SUDHL5 (cell line): ENCODE measurements around the genes CNOT1, CDH11 and CMTM3.

GRCh38 chr16:58620717-58621613, 8.7 kb downstream of the CNOT1 start:
- PRO-cap: no peak

- PRO-cap: bidirectional peak, plus-strand start at chr16:58630221, minus-strand start at chr16:58629826; unidirectional peak, minus-strand start at chr16:58630314; unidirectional peak, minus-strand start at chr16:58630523
Observed at GRCh38 chr16:58629710-58630921, at the start of gene CNOT1. CNOT1 (minus strand) TSS chr16:58629826.

GRCh38 chr16:58707138-58707846, 22.7 kb upstream of the SLC38A7 start:
- PRO-cap: no peak

GRCh38 chr16:58730768-58731080, 3.4 kb downstream of the GOT2 start:
- PRO-cap: no peak

GRCh38 chr16:64251597-64252056, 870.2 kb downstream of the CDH11 start:
- PRO-cap: no peak

- PRO-cap: no peak
Observed at GRCh38 chr16:64409800-64410176, 712.1 kb downstream of the CDH11 start.

- PRO-cap: no peak
Observed at GRCh38 chr16:64998454-64999253, 123.2 kb downstream of the CDH11 start.

GRCh38 chr16:65120566-65121595, 982 bp downstream of the CDH11 start:
- PRO-cap: no peak

DNA sequence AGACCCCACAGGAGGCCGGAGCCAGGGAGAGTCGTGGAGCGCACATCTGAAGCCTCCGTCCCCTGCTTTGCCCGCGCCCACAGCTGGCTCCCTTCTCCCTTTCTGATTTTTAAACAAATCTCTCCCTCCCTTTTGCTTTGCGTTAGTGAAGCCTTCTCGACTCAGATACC, 382 bp downstream of the CDH11 start:
- PRO-cap: no peak

DNA sequence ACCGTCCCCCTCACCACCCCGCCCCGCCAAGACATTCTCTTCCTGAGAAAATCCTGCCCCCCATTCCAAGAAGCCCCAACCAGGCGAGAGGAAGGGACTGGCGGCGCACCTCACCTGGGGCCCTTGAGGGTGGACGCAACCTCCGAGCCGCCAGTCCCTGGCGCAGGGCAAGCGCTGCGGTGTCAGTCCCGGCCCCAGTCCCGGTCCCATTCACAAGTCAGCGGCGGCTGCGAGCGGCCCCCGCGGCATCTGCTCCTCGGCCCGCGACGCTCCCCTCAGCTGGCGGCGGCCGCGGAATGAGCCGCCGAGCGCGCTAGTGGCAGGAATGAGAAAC, at the start of gene CDH11:
Gene CDH11 (minus strand): TSS at position 298 of the 334 bp plus-strand sequence.
- PRO-cap: no peak

GRCh38 chr16:65176507-65177188, 54.8 kb upstream of the CDH11 start:
- PRO-cap: no peak

DNA sequence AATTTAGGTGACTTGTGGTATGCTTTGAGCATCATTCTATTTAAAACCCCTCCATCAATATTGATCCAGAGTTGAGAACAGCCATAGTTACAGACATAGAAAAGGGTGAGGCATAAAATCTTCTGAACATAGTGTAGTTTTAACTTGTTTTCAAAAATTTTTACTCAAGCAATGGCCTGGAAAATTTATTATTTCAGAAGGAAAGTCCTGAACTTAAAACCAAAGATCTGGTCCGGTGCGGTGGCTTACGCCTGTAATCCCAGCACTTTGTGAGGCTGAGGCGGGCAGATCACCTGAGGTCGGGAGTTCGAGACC, 66.0 kb upstream of the CDH11 start:
- PRO-cap: no peak

DNA sequence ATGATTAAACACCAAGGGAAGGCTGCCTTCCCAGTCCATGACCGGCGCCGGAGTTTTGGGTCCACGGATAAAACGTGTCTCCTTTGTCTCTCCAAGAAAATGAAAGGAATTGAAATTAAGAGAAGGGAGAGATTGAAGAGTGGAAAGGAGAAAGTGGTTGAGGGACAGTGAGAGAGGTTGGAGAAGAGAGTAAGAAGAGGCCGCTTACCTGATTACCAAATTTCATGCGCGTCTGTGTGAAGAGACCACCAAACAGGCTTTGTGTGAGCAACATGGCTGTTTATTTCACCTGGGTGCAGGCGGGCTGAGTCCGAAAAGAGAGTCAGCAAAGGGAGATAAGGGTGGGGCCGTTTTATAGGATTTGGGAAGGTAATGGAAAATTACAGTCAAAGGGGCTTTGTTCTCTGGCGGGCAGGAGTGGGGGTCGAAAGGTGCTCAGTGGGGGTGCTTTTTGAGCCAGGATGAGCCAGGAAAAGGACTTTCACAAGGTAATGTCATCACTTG, 112.9 kb upstream of the CDH11 start:
- PRO-cap: no peak

- PRO-cap: no peak
Observed at GRCh38 chr16:65965605-65965922, 400.9 kb upstream of the CDH5 start.

DNA sequence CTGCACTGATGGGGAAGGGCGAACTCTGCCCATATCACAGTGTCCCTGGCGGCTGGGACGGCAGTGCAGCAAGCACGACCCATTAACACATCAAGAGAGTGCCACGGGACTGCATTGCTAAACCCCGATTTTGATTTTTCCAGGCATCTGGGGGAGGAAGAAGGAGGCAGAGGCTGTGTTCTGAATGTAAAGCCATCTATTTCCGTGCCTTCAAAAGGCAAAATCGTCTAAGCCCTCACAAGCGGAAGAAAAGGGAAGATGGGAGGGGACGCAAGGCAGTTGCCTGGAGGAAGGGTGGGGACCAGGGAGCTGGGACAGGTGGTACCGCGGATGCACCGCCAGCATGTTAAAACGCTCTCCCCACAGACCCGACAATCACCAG, 238.9 kb upstream of the CDH5 start:
- PRO-cap: no peak

GRCh38 chr16:66360553-66361561, 5.6 kb upstream of the CDH5 start:
- PRO-cap: no peak

GRCh38 chr16:66516687-66517394, 33.1 kb downstream of the TK2 start:
- PRO-cap: bidirectional peak, plus-strand start at chr16:66517101, minus-strand start at chr16:66516833

- PRO-cap: no peak
Observed at GRCh38 chr16:66524746-66525601, 24.9 kb downstream of the TK2 start.

DNA sequence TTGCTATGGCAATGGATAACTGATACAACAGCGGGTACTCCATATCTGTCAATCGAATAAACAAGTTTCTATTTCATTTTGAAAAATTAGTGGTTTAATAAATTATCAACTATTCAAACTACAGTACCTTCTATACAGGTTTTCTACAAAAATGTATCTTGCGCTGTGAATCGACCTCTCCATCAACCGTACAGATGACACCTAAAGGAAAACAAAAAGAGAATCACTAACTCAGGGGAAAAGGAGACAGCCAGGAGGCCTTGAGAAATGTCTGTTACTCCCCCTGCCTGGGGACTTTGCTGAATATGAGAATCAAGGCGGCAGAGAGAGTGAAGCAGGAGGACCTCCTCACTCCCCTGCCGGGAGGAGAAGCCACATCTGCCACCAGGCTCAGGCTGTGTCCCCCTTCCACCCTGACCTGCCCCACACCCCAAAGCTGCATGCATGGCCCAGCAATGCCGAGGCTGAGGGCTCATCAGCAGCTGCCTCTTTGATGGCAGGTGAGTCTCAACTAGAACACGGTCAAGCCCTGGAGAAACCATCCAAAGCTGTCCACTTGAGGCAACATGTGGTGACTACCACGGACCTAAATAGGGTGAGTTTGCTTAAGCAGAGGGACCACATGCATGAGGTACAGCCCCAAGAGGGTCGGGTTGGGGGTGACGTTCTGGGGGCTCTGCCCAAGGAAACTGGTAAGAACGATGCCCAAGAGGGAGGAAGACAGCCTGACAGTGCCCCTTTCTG, 20.9 kb downstream of the TK2 start:
- PRO-cap: no peak

- PRO-cap: unidirectional peak, plus-strand start at chr16:66603872; unidirectional peak, plus-strand start at chr16:66603919; bidirectional peak, plus-strand start at chr16:66604704, minus-strand start at chr16:66604551
Observed at GRCh38 chr16:66603837-66604843, at the start of gene CMTM3. CMTM3 (plus strand) TSS chr16:66604704.